Umbilical cord (tissue), 2 donors: ENCODE measurements around the gene ARID5A.

DNA sequence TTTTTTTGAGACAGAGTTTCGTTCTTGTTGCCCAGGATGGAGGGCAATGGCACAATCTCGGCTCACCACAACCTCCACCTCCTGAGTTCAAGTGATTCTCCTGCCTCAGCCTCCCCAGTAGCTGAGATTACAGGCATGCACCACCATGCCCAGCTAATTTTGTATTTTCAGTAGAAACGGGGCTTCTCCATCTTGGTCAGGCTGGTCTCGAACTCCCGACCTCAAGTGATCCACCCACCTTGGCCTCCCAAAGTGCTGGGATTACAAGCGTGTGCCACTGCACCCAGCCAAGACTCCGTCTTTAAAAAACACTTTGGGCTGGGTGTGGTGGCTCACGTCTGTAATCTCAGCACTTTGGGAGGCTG, 20.4 kb downstream of the STARD7 start:
- RAMPAGE, long total RNA, result no peak

DNA sequence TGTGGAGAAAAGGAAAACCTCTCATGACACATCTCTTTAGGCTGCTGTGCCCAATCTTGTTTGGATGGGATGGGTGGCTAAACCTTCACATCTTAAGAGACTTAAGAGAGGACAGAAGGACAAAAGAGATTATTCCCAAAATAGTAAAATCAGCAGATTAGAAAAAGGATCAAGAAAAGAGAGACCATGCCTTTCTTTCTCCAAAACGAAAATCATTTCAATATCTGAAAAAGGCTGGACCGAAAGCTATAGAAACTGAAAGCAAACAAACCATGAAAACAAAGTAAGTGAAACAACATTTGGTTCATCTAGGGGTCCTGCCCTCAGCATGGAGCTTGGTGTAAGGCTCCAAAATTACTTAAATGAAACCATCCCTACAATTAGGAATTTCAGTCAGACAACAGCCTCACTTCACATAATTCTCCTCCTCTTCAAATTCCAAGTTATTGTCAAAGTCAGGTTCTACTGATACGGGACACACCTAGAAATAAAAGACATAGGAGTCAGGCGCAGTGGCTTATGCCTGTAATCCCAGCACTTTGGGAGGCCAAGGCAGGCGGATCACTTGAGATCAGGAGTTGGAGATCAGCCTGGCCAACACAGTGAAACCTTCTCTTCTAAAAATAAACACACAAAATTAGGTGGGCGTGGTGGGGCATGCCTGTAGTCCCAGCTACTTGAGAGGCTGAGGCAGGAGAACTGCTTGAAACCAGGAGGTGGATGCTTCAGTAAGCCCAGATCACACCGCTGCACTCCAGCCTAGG, 5.3 kb downstream of the STARD7 start:
- RAMPAGE, long total RNA, result no peak

DNA sequence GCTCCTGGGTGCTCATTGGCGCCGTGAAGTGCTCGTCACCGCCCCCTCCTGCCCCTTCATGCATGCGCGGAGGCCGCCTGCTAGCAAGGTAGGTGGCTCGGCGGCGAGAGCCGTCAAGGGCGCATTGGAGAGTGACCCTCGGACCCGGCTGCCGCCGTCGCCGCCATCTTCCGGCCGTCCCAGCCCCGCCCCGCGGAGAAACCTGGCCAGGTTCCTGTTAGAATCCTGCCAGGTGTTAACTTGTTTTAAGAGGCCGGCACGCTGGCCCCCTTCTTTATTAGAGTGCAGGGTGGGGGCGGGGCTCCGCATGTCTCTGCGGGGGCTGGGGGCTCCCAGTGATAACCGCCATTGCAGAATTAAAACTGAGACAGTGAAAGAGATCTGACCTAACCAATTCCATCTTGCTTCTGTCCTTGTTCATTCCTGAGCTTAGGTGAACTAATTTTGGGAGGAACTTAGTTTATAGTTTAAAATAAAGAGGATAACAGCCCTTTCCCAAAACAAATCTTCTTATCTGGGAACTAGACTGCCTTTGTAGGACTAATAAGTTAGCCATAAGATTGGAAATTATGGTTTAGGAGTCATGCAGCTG, 361 bp upstream of the STARD7 start:
- RAMPAGE, long total RNA, result no peak

DNA sequence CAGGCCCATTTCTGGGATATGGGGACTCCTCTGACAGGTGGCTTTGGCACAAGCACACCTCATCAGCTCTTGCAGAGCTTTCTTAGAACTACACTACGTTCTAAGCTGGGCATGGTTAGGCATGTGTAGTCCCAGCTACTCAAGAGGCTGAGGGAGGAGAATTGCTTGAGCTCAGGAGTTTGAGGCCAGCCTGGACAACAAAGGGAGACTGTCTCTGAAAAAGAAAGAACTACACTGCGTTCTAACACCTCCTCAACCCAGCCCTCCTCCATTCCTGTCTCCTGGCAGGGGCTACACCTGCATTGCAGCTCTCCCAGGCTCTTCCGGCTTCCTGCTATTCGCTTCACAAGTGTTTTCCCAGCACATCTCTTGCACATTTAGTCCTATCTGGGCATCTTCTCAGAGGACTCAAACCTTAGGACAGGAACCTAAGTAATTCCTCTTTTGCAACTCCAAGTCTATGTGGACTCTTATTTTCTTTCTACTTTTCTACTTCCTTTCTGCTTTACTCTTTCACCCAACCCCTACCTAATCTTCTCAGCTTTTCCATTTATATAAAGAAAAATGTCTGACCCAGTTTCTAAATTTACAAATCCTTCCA, 25.6 kb upstream of the STARD7 start:
- RAMPAGE, long total RNA, result no peak

DNA sequence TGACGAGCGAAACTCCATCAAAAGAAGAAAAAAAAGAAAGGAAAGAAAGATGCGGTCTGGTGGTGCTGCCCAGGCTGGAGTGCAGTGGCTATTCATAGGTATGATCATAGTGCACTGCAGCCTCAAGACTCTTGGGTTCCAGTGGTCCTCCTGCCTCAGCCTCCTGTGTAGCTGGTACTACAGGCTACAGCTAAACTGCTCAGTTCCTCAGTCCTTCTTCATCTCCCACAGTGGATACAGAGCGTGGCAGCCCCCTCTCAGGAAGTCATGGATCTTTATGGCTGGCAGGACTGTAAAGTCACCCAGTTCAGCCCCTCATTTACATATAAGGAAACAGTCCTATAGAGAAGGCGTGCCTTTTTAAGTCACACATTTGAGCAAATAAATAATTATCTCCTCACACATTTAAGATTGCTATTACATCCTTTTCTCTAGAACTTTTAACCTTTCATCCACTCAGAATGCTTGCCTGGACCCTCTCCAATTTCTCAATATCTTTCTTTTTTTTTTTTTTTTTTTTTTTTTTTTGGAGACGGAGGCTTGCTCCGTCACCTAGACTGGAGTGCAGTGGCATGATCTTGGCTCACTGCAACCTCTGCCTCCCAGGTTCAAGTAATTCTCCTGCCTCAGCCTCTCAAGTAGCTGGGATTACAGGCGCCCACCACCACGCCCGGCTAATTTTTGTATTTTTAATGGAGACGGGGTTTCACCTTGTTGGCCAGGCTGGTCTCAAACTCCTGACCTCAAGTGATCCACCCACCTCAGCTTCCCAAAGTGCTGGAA, 20.9 kb downstream of the TMEM127 start:
- RAMPAGE, long total RNA, result no peak

DNA sequence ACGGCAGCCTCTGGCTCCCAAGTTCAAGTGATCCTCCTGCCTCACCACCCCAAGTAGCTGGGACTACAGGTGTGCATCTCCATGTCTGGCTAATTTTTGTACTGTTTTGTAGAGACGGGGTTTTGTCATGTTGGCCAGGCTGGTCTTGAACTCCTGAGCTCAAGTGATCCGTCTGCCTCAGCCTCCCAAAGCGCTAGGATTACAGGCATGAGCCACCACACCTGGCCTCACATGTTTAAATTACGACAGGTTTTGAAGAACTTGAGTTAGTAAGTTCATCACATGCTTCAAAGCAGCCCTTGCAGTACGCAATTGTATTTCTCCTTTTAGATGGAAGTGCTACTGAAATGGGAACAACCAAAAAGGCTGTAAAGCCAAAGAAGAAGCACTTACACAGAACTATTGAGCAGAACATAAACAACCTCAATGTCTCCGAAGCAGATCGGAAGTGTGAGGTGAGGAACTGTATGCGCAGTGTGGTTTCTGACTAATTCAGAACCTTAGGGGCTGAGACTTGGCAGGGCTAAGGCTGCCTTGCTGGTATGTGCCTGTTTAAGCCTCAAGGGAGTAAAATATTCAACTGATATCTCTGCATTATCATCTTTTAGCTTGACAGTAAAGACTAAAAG, 8.3 kb downstream of the NCAPH start:
- RAMPAGE, long total RNA, result no peak

DNA sequence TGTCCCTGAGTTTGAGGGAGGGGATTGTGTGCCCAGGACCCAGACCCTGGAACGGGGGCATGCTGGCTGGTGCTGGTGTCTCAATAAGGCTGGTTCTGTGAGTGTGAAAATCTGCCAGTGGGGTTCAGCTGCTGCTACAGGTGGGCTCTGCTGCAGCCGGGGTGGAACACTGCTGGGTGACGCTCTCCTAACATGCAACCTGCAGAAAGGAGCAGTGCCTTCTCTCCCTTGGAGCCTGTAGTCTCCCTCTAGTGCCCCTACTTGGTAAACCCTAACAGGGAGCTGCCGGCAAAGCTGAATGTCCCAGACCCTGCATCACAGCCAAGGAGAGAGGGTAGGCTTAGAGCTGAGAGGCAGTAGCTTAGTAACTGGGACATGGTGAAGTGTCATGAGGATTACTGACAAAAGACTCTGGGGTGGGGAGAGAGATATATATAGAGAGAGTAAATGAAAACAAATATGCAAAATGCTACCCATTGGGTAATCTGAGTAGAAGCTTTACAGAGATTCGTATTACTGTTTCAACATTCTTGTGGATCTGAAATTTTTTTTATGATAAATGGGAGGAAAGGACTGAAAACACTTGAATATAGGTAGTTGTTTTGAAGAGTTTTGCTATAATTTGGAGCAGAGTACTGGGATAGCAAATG, 9.9 kb downstream of the NCAPH start:
- RAMPAGE, long total RNA, result no peak

DNA sequence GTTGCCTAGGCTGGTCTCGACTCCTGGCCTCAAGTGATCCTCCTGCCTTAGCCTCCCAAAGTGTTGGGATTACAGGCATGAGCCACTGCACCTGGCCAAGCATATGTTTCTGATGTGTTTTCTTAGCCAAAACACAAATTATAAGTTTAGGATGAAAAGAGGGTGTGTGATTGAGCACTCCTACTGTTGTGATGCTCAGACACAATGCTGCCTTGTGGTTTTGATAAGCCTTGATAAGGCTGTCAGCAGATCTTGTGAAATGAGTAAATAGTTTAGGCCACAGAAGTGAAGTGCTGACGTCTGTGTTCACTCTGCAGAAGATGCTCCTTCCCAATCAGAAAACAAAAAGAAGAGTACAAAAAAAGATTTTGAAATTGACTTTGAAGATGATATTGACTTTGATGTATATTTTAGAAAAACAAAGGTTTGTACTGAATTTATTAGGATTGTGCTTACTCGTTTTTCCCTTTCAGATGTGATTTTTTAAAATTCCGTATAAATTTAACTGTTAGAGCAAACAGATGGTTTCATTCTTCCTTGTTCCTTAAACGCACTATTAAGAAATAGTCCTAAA, 24.3 kb downstream of the NCAPH start:
- RAMPAGE, long total RNA, result no peak

- RAMPAGE, long total RNA, result start-site peak on the plus strand at chr2:96536752-96536760, 34 and 71 reads in 2 replicates
Measured at GRCh38 chr2:96536388-96537005, at the start of gene ARID5A. Gene ARID5A (plus strand): TSS chr2:96536752.

- RAMPAGE, long total RNA, result no peak
Measured at GRCh38 chr2:96538616-96539004, 2.1 kb downstream of the ARID5A start.

- RAMPAGE, long total RNA, result no peak
Measured at GRCh38 chr2:96552370-96552704, 15.8 kb downstream of the ARID5A start.

- RAMPAGE, long total RNA, result no peak
Measured at GRCh38 chr2:96762891-96763304, 2.2 kb downstream of the CNNM4 start.

- RAMPAGE, long total RNA, result no peak
Measured at GRCh38 chr2:96819194-96819693, 3.2 kb downstream of the CNNM3 start.

GRCh38 chr2:96864426-96865540, 5.1 kb downstream of the SEMA4C start:
- RAMPAGE, long total RNA, result no peak

DNA sequence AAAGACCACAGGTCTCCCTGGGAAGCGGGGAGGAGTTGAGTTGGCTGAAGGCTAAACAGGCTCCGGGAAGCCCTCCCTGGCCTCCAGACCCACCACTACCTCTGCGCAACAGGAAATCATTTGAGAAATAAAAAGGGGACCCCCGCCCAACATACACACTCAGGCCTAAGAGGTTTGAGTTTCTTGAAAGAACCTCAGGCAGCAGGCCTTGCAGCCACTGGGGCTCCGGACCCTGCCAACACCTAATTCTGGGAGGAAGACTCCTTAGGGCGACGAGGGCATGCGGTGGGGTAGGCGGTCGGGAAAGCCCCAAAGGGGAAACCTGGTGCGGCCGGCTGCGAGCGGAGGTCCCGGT, 1.8 kb downstream of the SEMA4C start:
- RAMPAGE, long total RNA, result no peak

- RAMPAGE, long total RNA, result no peak
Measured at GRCh38 chr2:96875792-96876833, 6.2 kb upstream of the SEMA4C start.

- RAMPAGE, long total RNA, result no peak
Measured at GRCh38 chr2:97112202-97112961, 571 bp upstream of the ANKRD36 start.

- RAMPAGE, long total RNA, result no peak
Measured at GRCh38 chr2:97142390-97143222, 29.7 kb downstream of the ANKRD36 start.

GRCh38 chr2:97550957-97551617, 38.6 kb downstream of the ANKRD36B start:
- RAMPAGE, long total RNA, result no peak

DNA sequence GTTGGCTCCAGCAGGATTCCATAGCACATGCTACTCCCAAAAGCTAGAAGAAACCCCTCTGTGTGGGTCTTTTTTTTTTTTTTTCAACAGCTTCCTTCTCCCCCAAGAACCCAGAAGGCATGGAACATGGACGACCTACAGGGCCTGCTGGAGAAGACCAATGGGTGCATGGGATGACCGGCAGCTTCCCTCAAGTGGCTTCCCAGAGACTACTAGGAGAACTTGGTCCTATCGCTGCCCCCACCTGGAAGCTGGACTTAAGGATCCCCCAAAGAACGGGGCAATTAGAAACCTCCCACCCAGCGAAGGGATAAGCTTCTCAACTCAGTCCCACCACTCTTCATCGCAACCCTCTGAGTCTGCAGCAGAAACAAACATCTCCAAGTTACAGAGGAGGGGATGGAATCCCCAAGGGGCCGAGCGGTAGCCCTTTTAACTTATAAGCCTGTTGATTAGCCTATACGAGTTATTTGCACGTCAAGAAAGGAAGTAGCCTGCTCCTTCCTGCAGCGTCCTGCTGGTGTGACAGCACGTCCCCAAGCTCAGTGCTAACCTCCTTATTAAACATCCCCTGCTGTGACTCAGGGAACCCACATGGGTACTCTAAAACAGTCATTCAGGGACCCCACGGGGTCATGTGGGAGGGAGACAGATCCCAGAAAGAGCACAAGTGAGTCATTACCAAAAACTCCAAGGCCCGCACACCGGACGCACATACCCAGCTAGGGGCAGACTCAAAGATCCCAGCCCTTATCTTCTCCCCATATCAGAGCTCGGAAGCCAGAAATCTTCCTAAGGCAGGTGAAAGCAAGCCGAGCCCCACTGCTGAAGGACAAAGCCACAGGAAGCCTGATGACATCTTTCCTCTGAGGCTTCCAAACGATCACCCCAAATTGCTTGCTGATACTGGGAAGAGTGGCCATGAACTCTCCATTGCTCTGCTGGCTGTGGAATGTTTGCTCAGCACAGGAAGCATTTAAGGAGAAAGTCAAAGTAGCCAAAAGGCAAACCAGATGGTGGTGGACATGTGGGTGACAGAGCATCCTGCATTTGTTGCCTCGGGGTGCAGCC, 1.2 kb downstream of the ACTR1B start:
- RAMPAGE, long total RNA, result no peak